H7 (cell line): ENCODE data around the gene HBZ.

GRCh38 chr16:34889-35795, 18.3 kb downstream of the POLR3K start:
- RAMPAGE, long total RNA, result no peak

GRCh38 chr16:38565-39558, 14.5 kb downstream of the POLR3K start:
- RAMPAGE, long total RNA, result no peak

DNA sequence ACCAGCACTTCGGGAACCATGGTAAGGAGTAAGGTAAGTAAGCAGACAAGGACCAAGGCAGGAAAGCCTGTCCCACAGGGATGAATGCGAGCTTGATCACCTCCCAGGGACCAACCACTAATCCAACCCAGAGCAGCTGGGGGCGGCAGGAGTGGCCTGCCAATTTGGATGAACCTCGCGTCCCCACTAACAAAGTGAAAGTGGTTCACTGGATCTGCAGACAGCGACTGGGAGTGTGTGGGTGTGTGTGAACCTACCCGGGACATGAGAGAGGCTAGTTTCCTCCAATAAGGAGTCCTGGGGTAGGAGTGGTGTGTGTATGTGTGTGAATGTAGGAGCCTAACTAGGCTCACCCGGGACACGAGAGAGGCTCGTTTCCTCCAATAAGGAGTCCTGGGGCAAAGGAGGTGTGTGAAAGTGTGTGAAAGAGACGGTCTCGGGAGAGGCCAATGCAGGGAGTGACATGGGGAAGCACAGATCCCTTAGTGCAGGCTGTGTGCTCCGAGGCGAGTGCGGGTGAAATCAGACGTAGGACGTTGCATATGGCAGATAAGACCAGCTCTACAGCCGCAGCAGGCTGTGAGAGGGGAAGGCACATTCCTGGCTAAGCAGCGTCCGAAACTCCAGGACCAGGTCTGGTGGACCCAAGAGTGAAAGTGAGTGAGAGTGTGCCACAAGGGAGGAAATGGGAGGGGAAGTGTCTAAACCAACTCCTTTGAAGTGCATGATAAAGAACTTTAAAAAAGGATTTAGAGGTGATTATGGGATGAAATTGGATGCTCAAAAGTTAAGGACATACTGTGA, 11.5 kb downstream of the POLR3K start:
- RAMPAGE, long total RNA, result no peak

GRCh38 chr16:64605-65077, 7.8 kb downstream of the RHBDF1 start:
- RAMPAGE, long total RNA, result no peak

GRCh38 chr16:97874-98713, 20.1 kb downstream of the MPG start:
- RAMPAGE, long total RNA, result no peak

DNA sequence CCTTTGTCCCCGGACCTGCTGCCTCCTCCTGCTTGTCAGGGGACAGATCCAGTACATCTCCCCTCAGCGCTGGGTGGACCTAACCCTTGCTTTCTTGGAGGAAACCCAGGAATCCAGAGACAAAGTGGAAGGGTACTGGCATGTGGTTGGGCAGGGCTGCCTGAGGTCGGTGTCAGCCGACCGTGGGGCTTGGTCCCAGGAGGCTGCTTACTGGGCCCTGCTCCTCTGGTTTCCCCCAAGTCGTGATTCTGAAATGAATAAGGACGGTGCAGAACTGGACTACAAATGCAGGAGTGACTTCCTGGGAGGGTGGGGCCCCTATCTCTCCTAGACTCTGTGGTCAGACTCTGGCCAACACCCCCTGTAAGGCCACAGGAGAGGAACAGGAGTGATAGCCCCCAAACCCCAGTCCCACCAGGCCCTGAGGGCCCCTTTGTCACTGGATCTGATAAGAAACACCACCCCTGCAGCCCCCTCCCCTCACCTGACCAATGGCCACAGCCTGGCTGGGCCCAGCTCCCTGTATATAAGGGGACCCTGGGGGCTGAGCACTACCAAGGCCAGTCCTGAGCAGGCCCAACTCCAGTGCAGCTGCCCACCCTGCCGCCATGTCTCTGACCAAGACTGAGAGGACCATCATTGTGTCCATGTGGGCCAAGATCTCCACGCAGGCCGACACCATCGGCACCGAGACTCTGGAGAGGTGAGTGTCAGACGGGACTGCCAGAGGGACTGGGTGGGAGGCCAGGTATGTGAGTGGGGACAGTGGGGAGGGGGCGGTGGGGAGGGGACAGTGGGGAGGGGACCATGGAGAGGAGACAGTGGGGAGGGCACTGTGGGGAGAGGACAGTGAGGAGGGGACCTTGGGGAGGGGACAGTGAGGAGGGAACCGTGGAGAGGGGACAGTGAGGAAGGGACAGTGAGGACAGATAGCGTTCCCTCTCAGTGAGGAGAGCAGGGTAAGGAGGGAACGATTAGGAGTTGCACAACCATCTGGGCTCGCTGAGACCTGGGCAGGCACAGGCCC, at the start of gene HBZ:
Gene HBZ, plus strand, starts transcription at position 343 of the 1,027 bp plus-strand sequence.
- RAMPAGE, long total RNA, result no peak

DNA sequence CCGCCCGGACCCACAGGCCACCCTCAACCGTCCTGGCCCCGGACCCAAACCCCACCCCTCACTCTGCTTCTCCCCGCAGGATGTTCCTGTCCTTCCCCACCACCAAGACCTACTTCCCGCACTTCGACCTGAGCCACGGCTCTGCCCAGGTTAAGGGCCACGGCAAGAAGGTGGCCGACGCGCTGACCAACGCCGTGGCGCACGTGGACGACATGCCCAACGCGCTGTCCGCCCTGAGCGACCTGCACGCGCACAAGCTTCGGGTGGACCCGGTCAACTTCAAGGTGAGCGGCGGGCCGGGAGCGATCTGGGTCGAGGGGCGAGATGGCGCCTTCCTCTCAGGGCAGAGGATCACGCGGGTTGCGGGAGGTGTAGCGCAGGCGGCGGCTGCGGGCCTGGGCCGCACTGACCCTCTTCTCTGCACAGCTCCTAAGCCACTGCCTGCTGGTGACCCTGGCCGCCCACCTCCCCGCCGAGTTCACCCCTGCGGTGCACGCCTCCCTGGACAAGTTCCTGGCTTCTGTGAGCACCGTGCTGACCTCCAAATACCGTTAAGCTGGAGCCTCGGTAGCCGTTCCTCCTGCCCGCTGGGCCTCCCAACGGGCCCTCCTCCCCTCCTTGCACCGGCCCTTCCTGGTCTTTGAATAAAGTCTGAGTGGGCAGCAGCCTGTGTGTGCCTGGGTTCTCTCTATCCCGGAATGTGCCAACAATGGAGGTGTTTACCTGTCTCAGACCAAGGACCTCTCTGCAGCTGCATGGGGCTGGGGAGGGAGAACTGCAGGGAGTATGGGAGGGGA, 568 bp downstream of the HBA2 start:
- RAMPAGE, long total RNA, result no peak

DNA sequence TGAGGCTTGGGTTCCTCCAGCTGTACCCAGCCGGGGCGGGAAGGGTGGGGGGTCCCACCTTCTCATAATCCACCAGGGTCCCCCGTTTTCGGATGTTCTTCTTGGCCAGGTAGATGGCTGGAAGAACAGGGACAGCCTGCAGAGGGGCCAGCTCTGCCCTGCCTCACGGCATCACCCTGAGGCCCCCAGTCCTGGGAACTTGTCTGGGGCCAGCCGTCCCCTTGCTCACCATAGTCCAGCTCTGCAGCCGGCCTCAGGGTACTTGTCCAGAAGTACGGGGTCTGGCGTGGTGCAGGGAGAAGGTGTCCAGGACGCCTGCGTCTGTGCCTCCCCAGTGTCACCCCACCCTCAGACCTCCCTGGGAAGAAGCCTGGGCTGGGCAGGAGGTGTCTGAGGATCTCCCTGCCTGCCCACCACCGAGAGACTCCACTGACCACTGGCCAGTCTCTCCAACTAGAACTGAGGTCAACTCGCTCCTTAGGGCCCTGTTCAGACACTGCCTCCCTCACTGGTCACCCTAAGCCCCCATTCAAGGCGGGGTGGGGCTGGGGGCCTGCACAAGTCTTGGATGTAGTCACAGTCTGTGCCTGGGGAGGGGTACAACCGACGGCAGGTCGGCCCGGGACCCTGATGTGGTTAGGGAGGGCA, 1.6 kb downstream of the RGS11 start:
- RAMPAGE, long total RNA, result no peak

GRCh38 chr16:324280-325656, 27.8 kb downstream of the AXIN1 start:
- RAMPAGE, long total RNA, result no peak

DNA sequence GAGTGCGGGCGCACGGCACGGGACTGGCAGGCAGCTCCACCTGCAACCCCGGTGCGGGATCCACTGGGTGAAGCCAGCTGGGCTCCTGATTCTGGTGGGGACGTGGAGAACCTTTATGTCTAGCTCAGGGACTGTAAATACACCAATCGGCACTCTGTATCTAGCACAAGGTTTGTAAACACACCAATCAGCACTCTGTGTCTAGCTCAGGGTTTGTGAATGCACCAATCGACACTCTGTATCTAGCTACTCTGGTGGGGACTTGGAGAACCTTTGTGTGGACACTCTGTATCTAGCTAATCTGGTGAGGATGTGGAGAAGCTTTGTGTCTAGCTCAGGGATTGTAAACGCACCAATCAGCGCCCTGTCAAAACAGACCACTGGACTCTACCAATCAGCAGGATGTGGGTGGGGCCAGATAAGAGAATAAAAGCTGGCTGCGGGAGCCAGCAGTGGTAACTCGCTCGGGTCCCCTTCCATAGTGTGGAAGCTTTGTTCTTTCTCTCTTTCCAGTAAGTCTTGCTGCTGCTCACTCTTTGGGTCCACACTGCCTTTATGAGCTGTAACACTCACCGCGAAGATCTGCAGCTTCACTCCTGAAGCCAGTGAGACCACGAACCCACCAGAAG, 10.8 kb downstream of the AXIN1 start:
- RAMPAGE, long total RNA, result no peak

DNA sequence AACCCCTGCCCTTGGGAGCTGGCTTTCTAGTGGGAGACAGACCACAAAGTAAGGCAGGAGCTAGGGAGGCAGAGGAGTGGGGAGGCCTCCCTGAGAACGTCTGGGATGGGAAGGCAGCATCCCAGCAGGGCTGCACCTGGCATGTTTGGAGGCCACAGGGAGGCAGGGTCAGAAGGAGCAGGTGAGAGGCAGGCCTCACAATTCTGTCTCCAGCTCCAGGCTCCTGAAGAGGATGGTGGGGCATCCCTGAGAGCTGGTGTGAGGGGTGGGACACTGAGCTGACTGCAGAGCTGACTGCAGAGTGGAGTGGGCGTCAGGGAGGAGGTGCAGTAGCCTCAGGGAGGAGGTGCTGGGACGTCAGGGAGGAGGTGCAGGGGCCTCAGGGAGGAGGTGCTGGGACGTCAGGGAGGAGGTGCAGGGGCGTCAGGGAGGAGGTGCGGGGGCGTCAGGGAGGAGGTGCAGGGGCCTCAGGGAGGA, 41.7 kb downstream of the RAB11FIP3 start:
- RAMPAGE, long total RNA, result no peak

DNA sequence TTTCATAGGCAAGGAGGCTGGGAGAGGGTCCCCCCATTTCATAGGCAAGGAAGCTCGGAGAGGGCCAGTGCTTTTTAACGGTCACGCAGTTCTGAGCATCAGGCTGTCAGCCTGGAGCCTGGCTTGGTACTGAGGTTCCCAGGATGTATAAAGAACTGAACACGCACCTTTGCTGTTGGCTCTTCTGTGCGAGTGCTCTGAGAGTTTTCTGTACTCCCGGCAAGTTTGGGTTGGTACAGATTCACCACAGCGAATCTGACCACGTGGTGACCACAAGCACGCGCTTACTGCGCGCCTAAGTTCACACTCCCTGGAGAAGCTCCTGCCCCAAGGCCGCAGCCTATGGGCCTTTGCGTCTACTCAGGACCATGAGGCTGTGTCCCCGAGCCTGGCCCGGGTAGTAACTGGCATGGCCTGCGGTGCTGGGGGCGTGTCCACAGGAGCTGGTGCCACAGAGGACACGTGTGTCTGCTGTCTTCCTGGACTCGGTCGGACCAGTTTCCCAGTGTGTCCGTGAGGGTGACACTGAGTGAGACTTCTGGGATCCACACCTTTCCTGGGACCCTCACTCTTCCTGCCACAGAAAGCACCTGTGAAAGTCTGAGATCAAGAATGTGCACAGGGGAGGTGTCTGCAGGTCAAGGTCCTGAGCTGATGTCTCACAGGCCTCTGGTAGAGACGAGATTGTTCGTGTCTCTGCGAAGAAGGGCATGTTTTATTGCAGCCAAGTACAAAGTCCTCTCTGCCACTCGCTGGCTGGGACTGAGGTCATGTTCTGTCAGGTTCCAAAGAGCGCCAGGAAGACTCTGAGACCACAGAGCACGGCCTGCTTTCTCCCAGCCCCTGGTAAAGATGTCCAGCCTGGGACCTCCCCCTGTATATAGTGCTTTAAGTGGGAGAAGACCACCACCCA, 25.3 kb upstream of the CAPN15 start:
- RAMPAGE, long total RNA, result no peak

GRCh38 chr16:518819-519289, 8.7 kb upstream of the CAPN15 start:
- RAMPAGE, long total RNA, result no peak

DNA sequence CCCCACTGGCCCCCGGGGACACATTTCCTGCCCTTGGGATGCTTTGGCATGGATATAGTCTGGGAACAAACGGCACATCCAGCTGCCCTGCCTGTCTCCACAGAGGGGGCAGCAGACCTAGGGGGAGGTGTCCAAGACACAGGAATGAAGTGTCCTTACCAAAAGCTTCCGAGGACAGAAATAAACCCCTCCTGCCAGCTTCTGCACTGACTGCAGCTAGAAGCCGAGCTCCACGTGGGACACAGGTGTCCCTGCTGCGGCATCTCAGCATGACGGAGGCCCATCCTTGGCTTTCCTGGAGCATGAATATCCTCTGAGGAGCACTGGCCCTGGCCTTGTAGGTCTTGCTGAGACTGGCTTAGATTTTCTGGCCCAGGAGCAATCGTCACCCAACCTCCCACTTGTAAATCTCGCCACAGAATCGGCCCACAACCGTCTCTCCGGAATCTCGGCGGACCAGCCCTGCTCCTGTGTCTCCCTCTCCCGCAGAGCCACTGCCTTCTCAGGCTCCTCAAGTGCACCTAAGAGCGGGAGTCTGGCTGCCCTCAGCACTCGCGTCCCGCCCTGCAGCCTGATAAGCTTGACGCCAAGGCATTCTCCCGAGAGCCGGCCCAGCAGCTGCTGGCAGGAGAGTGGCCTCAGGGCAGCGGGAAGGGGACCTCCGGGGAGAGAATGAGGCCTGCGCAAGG, 1.1 kb upstream of the CAPN15 start:
- RAMPAGE, long total RNA, result no peak

DNA sequence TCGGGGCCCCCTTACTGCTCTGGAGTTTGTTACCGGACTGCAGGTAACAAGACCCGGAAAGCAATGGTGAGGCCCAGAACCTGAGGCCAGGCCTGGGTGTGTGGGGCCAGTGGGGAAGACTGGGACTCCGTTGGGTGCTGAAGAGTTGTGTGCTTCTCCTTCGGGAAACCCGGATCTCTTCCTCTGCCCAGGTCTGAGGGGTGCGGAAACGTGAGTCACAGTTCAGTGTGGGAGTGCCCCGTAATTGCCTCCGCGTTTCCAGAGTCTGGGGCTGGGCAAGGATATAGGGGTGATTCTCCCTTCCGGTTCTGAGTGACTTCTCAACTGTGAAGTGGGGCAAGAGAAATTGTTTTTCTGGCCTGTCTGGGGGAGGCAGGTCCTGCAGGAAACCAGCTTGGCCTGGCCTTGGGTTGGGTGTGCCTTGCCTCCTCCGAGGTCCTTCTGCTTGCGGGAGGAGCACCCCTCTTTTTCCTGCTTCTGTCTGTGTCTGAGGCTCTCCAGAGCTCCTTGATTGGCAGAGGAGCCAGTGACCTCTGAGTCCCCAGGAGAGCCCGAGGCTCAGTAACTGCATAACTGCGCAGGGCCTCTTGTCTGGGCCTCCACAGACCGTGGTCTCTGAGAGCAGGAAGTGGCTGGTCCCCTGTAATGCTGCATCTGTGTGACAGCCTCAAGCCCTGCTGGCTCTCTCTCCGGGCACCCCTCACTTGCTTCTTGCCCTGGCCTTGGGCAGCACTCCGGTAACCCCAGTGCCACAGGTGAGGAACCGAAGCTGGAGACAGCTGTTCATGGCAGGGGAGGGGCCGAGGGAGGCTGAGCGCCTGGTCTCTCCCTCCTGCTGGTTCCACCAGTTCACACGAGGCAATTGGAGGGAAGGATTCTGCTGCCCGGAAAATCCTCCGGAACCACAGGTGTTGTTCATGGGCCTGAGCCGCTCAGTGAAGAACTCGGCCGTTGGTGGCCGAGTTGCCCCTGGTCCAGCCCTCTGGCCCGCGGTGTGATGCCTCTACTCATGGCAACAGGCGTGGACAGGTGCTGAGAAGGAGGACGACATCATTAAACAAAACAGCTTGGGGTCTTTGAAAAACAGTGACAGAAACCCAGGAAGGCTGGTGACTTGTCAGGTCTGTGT, 1.5 kb downstream of the CAPN15 start:
- RAMPAGE, long total RNA, result no peak

DNA sequence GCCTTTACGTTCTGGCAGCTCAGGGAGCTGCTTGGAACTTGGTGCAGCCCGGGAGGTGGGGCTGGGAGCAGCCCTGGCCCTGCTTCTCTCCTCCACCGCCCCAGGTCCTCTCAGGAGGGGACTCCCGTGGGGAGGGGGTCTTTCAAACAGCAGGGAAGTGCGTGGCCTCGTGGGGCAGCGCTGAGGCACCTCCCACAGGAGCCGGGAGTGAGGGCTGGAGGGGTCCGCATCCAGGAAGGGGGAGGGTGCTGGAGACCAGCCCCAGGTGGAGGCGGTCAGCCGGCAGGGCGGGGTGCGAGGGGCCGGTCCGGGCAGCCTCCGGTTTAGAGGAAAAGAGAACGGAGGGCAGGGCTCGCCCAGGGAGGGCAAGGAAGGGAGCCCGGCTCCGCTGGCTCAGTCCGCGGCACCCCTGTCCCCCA, 684 bp upstream of the PRR35 start:
- RAMPAGE, long total RNA, result no peak

DNA sequence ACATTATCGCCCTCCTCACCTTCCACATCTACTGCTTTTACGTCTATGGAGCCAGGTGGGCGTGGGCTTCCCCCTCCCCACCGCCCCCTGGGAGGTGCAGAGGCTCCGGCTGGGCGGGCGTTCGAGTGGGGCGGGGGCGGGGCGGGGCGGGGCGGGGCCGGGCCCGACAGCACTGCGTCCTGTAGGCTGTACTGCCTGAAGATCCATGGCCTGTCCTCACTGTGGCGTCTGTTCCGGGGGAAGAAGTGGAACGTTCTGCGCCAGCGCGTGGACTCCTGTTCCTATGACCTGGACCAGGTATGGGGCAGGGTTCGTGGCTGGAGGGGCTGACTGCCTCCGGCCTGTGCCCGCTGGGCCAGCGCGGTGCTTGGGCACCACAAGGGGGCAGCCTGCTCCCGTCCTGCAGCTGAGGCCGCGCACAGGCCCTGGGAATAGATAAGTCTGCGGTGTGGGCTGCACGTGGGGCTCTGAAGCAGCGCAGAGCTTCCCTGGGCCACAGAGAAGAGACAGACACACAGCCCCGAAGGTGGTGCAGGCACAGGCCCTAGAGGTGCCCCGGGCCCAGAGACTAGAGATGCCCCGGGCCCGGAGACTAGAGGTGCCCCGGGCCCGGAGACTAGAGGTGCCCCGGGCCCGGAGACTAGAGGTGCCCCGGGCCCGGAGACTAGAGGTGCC, 9.3 kb downstream of the PIGQ start:
- RAMPAGE, long total RNA, result no peak

- RAMPAGE, long total RNA, result no peak
Observed at GRCh38 chr16:589051-589927, 577 bp upstream of the RAB40C start.

DNA sequence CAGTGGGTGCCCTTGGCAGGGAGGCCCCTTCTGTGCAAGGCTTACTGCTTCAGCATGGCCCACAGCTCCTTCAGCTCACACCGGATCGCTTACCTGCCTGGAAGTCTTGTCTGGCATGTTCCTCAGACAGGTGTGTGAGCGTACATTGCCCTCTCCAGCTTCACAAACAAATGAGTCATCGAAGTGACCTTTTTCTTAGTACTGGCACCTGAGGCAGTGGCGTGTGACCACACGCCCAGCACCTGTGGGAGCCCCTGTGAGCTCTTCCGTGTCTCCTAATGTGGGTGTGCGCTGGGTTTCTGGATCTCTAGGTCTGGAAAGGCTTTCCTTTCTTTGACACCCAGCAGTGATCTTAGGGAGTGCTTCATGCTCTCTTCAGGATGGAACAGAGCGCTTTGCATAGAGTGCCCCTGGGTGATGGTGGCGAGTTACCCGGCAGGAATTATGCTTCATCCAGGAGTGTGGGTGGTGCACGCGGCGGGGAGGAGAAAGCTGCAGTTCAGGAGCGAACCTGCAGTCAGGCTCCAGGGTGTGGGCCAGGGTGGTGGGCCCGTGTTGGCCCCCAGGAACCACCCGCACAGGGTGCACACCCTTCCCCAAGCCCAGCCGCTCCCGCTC, 3.7 kb downstream of the RAB40C start:
- RAMPAGE, long total RNA, result no peak

GRCh38 chr16:637425-637962, 1.4 kb upstream of the METTL26 start:
- RAMPAGE, long total RNA, result no peak